ENCODE measurements around a stretch of chr12.

- PRO-cap, result no peak
- RAMPAGE, long total RNA, 4 experiments, result no peak in any of the 4 experiments
Measured at GRCh38 chr12:93766674-93767487, 89.7 kb downstream of the CRADD start.

DNA sequence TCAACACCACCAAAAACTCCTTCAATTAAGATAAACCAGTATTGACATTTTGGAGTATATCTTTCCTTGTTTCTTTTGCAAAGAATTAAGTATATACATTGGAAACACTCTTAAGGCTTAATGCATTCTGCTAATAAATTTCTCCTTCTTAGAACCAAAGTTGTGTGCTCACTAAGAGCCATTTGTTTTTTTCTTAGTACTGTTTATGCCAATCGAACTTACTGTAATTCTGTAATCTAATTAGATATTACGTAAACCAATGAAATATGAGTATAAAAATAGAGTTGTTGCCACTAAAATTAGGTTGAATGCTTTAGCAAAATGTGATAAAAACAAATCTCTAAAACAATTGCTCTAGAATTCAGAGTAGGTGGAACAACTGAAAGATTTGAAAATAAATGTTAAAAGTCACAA lies 90.7 kb downstream of the CRADD start:
- PRO-cap, result no peak
- RAMPAGE, long total RNA, 4 experiments, result no peak in any of the 4 experiments

DNA sequence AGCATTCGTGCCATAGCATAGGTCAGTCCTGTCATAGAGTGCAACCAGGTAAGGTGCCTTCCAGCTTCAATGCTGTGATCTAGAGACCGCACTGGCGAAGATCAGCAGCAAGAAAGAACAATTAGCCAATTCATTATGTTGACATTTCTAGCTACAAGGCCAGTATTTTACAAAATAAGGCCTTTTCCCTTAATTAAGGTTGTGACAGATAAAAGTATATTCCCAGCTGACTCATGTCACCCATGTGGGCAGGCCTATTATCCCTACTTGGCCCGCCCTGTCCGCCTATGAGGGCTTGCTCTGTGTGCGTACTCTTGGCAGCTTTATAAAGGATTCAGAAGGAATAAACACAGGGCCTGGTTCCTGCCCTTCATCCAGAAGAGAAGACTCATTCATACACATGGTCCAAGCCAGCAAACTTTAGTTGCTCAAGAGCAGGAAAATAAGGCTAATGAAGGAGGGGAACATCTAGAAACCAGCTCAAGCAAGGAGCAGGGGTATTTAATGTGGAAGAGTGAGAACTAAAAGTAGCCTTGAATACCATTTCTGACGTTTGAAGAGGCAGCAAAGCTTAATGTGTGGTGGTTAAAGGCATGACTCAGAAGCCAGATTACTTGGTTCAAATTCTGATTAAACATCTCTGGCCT lies 141.8 kb downstream of the CRADD start:
- PRO-cap, result no peak
- RAMPAGE, long total RNA, 4 experiments, result no peak in any of the 4 experiments

- PRO-cap, result no peak
- RAMPAGE, long total RNA, 4 experiments, result no peak in any of the 4 experiments
Measured at GRCh38 chr12:94204913-94205322, 56.5 kb downstream of the PLXNC1 start.

DNA sequence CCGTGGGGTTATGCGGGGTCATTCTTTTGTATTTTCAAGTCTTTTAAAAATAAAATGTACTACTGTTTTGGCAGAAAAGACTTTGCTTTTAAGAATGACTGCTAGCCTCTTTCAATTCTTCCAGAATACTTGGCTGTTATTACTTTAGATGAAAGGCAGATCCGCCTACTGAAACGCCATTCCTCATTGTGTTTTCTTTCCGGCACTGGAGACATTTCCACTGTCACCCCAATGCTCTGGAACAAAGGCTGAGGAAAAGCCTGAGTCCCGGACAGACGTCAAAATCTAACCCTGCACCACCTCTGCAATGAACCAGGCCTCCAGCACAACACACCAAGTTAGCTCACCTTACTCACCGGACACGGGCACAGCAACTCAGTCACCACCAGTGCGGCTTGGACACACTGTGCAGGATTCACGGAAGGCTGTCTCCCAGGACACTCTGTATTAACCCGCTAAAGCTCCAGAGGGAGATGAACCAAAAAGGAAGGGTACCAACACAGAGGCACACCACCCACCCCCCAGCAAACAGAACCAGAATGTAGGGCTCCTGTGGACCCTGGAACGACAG lies 62.5 kb downstream of the TMCC3 start:
- PRO-cap, result no peak
- RAMPAGE, long total RNA, 4 experiments, result no peak in any of the 4 experiments

DNA sequence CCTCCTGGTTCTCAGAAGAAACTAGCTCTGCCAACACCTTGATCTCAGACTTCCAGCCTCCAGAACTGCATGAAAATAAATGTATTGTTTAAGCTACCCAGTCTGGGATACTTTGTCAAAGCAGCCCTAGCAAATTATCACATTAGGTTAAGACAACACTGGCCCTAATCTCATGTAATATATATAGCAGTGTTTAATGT lies 18.9 kb downstream of the TMCC3 start:
- PRO-cap, result no peak
- RAMPAGE, long total RNA, 4 experiments, result no peak in any of the 4 experiments

DNA sequence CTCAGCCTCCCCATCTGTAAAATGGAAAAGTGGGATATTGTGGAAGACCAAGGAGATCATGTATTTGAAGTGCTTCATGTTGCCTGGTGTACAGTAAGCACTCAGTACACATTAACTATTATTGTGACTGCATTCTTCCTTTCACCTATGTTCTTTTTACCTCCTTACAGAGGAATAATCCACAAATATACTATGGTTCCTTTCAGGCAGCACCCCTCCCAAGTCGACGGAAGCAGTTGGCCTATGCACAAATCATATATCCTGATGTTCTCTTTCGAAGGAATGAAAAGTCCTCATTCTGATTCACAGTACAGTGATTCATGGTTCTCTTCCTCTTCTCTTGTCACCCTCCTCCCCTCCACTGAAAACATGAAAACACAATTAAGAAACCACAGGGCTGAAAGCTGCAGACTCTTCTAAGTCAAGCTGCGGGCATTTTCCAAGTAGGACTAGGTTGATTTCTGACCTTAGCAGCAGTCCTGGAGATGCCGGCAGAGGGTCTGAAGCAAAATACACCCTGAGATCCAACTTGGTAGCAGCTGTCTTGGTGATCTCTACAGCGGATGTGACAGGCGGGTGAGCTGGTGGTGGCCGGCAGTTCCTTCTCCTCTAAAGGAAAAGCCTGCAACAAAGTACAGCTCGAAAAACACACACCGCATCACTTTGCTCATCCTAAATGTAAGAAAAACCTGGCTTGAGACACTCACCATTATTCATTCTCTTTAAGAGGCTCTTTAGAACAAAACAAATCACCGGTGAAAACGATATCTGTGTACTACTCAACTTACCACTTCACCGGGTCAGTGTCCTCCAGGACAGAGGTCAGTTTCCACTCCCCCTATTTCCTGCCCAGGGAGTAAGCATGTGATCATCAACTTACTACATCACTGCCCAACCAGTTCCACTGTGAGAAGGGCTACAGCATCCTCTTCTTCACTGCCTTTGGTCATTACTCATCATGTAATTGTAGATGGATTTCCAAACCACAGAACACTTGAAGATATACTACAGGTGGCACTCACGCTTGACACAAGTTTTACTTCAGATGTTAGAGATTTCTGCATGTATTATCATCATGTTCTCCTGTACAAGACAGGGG lies 6.1 kb downstream of the TMCC3 start:
- PRO-cap, result no peak
- RAMPAGE, long total RNA, 4 experiments, result no peak in any of the 4 experiments

GRCh38 chr12:94673653-94674141 lies 23.3 kb upstream of the TMCC3 start:
- PRO-cap, result no peak
- RAMPAGE, long total RNA, 4 experiments, result no peak in any of the 4 experiments

GRCh38 chr12:94818015-94818495 lies 167.7 kb upstream of the TMCC3 start:
- PRO-cap, result no peak
- RAMPAGE, long total RNA, 4 experiments, result no peak in any of the 4 experiments

- PRO-cap, result no peak
- RAMPAGE, long total RNA, 4 experiments, result no peak in any of the 4 experiments
Measured at GRCh38 chr12:94872230-94872429, 131.4 kb downstream of the NDUFA12 start.

GRCh38 chr12:95125044-95125345 lies 51.6 kb upstream of the NR2C1 start:
- PRO-cap, result no peak
- RAMPAGE, long total RNA, 4 experiments, result no peak in any of the 4 experiments

DNA sequence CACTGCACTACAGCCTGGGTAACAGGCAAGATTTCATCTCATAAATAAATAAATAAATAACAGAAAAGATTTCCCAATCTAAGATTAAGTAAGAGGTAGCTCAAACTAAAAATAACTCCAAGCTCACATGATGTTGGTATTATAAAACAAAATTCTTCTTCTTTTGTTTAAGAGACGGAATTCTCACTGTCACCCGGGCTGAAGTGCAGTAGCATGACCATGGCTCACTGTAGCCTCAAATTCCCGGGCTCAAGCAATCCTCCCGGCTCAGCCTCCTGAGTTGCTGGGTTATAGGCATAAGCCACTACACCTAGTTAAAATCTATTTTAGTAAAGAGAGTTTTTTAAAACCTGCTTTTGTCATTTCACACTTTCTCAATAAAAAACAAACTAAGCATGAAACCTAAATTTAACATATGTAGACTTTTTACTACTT lies 58.6 kb upstream of the NR2C1 start:
- PRO-cap, result no peak
- RAMPAGE, long total RNA, 4 experiments, result no peak in any of the 4 experiments

DNA sequence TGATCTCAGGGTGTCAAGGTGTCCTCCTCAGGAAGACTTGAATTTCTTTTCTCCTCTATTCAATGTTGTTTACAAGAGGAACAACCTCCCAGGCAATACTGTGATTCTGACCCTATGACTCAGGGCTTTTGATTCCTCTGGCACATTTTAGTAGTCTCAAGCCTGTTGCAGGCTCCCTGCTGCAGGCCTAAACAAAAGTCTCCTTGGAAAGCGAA lies 11.7 kb downstream of the FGD6 start:
- PRO-cap, result no peak
- RAMPAGE, long total RNA, 4 experiments, result no peak in any of the 4 experiments

- PRO-cap, result no peak
- RAMPAGE, long total RNA, 4 experiments, result no peak in any of the 4 experiments
Measured at GRCh38 chr12:95210308-95211305, 6.7 kb downstream of the FGD6 start.

DNA sequence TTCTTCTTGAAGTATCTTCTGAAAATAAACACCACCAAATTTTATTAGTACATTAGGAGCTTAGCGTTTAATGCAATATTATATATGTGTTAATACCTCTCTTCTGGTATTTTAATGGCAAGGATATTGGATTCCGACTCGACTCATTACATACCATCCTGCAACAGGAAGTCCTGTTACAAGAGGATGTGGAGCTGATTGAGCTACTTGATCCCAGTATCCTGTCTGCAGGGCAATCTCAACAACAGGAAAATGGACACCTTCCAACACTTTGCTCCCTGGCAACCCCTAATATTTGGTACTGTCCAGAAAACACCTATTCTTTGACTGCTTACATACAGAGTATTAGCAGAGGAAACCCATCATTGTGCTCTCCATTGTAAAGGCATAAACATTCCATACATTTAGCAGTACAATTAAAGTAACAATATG lies 45.2 kb downstream of the VEZT start:
- PRO-cap, result no peak
- RAMPAGE, long total RNA, 4 experiments, result no peak in any of the 4 experiments

DNA sequence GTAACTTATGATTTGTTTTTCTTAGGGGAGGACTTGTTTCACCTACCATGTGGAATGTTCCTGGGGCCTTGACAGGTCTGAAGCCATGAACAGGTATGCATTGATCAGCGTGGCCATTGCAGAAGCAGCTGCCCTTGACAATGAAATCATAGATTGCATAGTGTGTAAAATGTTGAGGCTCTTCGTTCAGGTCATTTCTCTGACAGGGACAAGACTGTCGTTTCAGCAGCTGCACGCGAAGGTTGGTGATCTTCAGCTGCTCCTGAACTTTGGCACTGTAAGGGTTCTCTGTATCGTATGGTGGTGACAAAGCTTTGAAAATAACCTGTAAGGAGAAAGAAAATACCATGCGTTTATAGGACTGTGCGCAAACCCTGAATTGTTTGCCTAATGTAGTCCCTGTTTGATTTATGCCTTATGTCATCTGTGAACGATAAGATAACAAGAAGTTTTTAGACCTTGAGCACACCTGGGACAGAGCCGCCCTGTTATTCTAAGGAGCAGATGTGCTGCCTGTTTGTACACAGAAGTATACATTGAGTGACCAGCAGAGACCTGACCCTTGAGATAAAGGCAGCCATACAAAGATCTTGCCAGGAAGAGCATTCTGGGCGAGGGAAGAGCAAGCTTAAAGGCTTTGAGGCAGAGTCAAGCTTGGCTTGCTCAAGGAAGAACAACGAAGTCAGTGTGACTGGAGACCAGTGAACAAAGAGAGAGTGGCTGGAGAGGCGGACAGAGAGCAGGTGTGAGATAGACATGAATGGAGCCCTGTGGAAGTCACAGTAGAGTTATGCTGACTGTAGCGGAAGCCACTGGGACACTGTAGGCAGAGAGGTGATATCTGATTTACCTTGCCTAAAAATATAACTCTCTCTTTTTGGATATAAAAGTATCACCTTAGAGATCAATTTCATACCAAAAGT lies 52.5 kb downstream of the NTN4 start:
- PRO-cap, result no peak
- RAMPAGE, long total RNA, 4 experiments, result no peak in any of the 4 experiments

DNA sequence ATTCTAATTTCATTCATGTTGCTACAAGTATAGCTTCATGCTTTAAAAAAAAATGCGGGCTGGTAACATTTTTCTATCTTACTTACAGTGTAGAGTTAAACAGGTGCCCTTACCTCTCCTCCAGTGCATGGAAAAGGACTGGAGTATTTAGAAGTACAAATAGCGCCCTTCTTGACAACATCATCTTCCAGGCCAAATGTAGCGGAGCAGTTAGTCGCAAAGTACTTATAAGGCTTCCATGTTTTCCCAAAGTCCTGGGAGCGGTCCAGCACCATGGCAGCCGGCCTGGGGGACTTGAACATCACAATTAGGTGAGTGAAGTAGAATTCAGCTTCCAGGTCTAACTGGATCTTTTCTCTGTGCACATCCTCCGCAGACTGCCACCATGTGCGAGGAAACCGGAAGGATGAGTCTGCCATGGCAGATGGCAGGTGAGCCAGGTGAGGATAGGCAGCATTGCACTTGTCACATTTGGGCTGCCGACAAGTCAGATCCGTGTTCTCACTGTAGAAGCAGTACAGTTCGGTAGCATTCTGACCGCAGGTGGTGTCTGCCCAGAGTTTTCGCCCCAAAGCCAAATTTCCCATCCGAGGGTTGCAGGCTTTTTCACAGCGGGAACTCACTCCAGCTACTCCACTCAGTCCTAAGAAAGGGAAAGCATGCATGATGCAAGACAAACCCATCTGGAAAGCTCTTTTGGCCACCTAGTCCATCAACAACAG lies 3.6 kb downstream of the NTN4 start:
- PRO-cap, result no peak
- RAMPAGE, long total RNA, 4 experiments, result no peak in any of the 4 experiments

DNA sequence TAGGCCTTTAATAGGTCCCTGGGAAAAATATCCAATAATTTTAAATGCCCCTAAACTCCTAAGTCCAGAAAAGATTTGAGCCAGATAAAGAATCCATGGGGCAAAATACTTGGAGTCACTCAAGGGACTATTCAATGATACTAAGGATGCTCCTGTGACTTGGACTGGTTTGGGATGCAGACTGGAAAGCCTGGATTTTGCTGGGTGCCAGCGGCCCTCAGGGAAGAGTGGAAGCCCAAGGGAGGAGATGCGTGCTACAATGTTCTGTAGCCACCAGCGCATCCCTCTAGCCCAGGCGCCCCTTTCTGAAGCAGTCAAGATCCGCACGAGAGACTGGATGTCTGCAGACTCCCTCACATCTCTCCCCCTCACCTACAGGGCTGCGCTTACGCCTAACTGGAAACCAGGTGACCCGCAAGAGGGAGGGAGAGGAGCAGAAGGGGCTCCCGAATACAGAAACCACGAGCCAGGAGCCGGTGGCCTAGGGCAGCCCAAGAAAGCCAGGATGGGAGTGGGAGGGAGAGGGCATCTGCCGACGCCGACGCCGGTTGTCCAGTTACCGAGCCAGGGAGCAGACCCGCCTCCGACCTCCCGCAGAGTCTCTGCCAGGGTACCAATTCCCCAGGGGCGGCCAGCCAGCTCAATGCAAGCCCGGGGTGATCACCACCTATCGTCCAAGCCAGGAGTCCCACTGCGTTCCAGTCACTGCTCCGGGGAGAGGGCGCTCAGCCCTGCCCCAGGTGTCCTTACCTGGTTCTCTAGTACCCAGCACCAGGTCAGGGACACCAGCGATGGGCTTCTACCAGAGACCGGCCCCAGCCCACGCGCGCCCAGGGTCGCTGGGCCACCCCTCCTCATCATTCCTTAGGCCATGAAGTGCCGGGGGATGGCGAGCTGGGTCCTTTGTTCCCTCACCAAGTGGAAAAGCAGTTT lies 1.3 kb downstream of the NTN4 start:
- PRO-cap, result no peak
- RAMPAGE, long total RNA, 4 experiments, result no peak in any of the 4 experiments

GRCh38 chr12:95842339-95842820 lies 16.4 kb upstream of the SNRPF start:
- PRO-cap, result no peak
- RAMPAGE, long total RNA, 4 experiments, result no peak in any of the 4 experiments

- PRO-cap, result no peak
- RAMPAGE, long total RNA, 4 experiments, result no peak in any of the 4 experiments
Measured at GRCh38 chr12:95848655-95849056, 10.1 kb upstream of the SNRPF start.